Penis (tissue), 1 donor: ENCODE results near the genes GAREM1 and ASXL3.

DNA sequence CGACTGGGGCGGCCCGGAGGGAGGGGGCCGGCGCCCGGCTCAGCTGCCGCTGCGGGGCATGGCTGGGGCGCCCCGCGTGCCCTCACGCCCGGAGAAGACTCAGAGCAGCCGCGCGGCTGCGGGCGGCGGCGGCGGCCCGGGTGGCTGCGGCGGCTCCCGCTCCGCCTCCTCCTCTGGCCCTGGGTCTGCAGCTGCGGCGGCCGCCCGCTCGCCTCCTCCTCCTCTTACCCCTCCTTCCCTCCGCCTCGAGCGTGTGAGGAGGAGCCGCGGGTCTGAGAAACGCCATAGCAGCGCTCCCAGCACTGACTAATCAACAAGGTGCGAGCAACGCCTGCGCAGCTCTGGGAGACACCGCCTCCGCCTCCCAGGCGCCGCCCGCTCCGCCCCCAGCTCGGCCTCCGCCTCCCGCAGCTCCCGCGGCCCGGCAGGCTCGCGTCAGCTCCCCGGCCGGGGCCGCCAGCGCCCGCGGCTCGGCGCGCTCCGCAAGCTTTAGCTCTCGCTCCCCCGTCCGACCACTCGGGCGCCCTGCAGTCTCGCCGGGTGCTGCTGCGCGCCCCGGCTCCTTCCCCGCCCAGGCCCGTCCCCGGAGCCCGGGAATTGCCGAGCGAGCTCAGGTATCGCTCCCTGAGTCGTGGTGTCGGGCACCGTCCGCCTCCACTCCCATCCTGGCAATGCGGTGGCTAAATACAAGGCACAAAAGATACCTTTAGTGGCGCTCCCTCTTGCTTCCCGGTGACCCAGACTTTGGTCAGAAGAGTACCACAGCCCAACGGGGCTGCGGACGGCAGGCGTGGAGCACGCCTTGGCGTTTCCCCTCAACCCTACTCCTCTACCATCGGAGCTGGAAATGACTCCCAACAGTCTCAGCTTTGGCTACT lies at the start of gene GAREM1:
GAREM1 (minus strand) TSS at position 308 of the 878 bp plus-strand sequence.
- PRO-cap: bidirectional peak, plus-strand start at position 102 of the sequence, minus-strand start at position 101 of the sequence; bidirectional peak, plus-strand start at position 427 of the sequence, minus-strand start at position 175 of the sequence

- PRO-cap: no peak
These were observed 134.2 kb upstream of the KLHL14 start for GRCh38 chr18:32906963-32907467.

- PRO-cap: unidirectional peak, minus-strand start at chr18:33578172; unidirectional peak, minus-strand start at chr18:33578218; bidirectional peak, plus-strand start at chr18:33578641, minus-strand start at chr18:33578429
These were observed at the start of gene ASXL3 for GRCh38 chr18:33577540-33578707. Gene ASXL3 (plus strand): TSS chr18:33578219.

- PRO-cap: no peak
These were observed 241.8 kb downstream of the ASXL3 start for GRCh38 chr18:33819771-33820286.

DNA sequence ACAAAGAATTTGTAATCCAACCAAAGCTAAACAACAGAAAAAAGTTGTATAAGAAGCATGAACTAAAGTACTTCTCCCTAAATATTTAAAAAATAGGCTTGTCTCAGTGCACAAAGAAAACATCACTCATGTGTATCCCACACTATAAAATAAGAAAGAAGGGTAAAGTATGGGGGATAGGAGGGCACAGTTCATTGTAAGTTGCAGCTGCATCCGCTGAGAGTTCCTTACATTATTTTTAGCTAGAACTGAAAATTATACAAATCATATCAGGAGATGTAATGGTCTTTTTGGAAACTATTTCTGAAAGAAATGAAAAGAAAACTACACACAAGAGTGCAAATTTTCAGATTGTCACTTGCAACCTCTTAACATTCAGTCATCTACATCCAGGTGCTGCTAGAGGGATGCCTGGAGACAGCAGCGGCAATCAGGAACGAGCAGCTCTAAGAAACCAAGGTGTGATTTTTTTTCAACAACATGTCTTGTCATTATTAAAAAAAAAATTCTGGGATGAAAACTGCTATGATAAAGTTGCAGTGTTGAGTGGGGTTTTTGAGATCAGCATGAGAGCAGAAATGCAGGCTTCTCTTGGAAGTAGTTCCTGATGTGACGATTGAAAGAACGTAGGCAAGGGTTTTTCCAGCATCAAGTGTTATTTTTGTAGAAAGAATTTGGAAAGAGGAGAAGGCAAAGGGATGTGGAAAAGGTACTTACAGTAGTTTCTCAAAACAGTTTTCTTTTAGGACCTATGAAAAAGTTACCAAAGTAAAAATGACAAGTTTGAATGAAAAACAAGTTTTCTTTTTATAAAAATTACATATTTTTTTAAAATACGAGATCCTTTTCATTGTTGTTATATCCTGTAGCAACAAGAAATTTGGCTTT lies 273.8 kb downstream of the ASXL3 start:
- PRO-cap: no peak

- PRO-cap: no peak
These were observed 49.8 kb upstream of the DTNA start for GRCh38 chr18:34660147-34660912.

DNA sequence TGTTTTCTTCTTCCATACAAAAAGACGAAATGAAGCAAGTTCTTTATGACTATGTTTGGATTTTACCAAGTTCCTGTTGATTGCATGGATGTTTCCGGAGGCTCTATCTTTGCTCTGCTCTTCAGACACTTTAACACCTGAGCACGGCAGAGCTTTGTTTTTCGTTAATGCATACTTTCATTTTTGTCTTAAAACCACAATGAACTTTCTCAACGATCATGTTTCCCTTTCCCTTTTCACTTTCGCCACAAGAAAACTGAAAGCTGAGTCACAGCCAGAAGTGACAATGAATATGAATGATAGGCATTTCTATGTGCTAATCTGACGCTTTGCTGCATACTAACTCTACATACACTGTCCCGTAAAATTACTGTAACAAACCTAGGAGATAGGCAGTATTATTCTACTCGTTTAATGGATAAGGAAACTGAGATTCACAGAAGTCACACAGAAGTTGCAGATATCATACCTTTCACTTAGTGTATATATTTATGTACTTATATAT lies 150.4 kb downstream of the DTNA start:
- PRO-cap: no peak

GRCh38 chr18:34957102-34957314 lies 84.2 kb upstream of the MAPRE2 start:
- PRO-cap: no peak

GRCh38 chr18:35029092-35029453 lies 12.1 kb upstream of the MAPRE2 start:
- PRO-cap: no peak

DNA sequence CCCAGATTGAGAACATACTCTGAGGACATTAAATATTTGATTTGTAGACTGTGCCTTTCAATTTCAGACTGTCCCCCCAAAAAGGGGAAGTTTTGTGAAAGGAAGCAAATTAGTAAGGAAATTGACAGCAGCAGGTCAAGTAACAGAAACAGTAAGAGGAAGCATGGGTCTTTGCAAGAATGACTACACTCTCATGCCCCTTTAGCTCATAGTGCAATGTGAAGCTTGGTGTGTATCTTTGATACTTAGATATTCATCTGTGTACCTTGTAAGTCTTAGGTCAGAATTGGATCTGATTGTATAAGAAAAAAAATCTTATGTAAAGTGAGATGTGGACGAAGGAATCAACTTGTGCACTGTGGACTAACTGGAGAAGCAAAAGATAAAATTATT lies 2.1 kb upstream of the MAPRE2 start:
- PRO-cap: no peak

GRCh38 chr18:35084510-35085048 lies 43.4 kb downstream of the MAPRE2 start:
- PRO-cap: no peak

DNA sequence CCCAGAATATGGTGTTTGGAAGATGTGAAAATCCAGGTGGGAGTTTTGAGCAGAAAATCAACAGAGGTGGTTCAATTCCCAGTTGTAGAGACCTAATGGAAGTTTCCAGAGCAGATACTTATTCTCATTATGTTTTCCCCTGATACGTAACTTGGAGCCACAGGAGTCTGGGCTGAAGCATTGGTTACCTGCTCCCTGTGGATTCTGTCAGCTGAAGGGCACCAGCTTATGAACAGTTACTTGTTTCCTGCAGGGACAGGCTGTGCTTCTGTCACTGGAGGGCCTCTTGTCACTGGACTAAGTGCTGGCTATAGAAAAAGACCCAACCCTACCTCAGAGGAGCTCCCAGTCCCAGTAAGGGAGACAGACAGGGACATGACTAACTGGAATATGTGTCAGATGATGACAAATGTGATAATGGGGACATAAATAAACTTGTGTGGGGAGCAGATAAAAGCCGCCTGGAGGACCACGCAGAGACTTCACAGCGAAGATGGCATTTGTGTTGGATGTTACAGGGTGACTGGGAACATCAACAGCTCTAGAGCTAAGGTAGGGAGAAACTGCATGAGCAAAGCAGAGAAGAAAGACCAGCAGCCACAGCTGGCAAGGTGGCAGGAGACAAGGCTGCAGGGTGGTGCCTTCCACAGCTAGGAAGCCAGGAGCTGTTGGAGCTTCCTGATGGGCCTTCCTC lies 95.0 kb downstream of the MAPRE2 start:
- PRO-cap: no peak

DNA sequence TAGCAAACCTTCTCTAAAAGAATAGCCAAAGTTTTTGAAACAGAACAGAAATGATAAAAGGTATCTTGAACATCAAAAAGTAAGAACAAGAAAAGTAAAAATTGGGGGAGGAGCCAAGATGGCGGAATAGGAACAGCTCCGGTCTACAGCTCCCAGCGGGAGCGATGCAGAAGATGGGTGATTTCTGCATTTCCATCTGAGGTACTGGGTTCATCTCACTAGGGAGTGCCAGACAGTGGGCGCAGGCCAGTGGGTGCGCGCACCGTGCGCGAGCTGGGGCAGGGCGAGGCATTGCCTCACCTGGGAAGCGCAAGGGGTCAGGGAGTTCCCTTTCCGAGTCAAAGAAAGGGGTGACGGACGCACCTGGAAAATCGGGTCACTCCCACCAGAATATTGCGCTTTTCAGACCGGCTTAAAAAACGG lies 35.1 kb upstream of the ZNF397 start:
- PRO-cap: no peak

DNA sequence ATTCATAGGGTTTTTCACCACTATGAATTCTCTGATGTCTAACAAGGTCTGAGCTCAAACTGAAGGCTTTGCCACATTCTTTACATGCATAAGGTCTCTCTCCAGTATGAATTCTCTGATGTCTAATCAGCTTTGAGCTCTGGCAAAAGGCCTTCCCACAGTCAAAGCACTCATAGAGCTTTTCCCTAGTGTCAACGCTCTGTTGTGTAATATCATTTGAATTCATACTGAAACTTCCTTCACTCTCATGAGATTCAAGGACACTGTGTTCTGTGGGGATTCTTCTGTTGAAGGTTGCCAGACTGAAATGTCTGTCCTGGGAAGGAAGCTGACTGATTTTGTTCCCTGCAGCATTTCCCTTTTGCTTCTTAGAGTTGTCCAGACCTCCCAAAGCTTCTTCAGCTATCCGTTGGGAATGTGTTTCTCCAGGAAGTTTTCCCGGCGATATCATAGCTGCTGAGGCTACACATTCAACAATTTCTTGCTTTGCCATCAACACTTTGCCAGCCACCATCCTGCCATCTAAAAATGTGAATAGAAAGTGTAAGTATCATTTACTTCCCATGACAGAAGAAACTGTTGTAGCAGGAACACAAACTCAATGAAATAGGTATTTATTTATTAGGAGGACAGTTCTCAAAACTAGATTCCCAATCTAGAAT lies 13.2 kb downstream of the ZNF397 start:
- PRO-cap: no peak

DNA sequence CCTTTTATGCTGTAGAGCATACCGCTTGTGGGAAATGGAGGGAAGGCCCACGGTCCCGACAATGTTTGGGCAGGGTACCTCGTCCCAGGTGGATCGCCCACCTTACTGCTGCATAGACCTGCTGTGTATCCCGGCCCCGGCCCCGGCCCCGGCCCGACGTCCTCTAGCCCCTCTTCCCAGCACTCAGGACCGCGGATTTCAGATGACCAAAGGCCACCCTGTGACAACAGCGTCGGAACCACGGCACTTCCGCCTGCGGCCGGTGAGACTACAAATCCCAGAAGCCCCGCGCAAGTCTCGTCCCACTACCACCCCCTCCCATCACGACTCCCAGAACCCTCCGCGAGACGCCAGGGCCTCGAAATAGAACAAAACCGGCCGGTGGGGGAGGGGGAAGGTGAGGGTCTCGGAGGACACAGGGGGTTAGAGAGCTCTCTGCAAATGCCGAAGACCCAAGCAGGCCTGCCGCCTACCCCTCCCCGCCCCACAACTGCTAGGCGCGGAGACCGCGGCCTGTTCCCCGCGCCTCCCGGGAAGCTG lies 428 bp downstream of the ZNF24 start:
- PRO-cap: bidirectional peak, plus-strand start at position 400 of the sequence, minus-strand start at position 255 of the sequence

- PRO-cap: no peak
These were observed 41.4 kb downstream of the INO80C start for GRCh38 chr18:35456300-35456891.

- PRO-cap: no peak
These were observed 26.4 kb upstream of the INO80C start for GRCh38 chr18:35523813-35524824.

DNA sequence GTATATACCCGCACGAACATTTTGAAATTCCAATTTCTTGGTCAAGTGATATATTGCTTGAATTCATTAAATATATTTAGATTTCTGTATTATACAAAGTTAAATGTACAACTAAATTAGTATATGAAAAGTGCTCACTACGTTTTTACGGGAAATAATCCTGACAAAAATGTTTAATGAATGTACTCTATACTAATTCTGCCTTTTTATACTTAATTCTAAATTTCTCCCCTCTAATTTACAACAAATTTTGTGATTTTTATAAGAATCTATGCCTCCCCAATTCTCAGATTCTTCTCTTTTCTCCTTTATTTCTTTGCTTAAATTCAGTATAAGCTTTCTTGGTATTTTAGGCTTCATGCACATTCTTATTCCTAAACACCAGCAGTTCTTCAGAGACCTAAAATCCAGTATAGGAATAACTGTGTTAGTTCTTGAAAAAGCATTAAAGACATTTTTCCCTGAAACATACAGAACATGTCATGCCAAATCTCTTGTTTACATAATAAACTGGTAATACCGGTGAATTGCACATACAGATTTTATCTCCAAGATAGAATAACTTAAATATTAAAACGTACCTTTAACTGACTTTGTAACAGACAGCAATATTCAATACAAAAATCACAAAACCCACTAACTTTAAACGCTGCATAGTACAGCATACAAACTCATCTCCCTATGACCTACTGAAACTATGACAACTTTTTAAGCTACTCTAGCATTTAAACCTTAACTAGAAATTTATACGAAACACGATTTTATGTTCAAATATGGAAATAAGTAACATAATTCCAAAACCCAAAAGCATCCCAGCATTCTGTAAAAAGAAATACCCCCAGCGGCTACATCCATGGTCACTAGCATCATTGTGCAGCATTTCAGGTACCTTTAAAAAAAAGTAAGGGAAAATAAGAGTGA lies 20.0 kb downstream of the SLC39A6 start:
- PRO-cap: no peak

- PRO-cap: no peak
These were observed 942 bp downstream of the SLC39A6 start for GRCh38 chr18:36127985-36128810.

DNA sequence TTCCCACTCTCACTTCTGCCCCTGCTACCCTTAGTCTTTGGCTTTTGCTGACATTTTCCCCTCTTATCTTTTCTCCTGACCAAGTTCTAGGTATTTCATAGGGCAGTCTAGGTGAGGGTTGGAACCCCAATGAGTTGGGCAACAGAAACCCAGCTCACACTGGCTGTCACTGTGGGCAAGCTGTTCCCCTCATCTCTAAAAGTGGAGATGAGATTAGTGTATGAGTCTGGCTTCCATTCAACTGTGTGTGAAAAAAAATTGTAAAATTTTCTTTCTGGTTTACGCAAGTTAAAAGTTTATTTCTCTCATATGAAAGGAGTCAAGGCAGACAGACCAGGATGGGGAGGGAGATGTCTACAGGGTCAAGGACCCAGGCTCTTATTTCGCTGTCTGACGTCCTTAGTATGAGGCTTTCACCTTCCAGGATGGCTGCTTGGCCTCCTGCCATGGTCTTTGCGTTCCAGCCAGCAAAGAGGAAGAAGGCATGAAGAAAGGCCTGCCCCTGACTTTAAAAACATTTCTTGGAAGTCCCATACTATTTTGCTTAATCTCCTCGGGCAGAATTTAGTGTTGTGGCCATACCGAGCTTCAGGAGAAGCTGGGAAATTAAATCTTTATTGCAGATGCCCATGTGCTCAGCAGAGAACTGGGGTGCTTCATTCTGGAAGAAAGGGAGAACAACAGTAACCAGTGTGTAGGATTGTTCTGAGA lies 7.4 kb upstream of the MOCOS start:
- PRO-cap: no peak